ENCODE data around the gene EPS8.

DNA sequence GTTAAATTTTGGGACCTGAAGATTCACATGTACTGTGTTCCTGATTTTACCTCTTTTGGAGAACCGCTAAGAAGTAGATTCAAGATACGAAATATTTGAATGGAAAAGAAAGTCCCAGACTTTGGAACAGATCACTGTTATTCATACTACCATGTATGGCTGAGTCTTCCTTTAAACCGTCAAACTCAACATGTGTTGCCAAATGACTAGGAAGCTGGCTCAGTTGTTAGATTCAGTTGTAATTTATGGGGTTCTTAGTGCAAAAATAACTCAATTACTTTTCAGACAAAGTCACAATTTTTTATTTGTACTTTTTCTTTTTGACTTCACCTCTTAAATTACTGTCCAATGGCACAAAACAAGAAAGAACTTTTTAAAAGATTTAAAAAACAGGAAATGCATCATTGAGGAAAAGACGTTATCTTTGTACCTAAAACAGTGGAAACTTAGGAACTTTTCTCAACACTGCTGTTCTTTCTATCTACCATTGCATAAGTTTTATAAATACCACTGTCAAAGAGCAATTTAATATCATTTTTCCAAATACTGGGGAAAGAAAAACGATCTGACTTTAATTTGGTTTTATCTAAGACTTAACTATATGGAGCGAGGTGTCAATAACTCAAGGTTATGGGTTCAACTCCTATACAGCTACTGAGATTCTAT lies 15.7 kb downstream of the RERG start:
- PRO-cap: no peak

DNA sequence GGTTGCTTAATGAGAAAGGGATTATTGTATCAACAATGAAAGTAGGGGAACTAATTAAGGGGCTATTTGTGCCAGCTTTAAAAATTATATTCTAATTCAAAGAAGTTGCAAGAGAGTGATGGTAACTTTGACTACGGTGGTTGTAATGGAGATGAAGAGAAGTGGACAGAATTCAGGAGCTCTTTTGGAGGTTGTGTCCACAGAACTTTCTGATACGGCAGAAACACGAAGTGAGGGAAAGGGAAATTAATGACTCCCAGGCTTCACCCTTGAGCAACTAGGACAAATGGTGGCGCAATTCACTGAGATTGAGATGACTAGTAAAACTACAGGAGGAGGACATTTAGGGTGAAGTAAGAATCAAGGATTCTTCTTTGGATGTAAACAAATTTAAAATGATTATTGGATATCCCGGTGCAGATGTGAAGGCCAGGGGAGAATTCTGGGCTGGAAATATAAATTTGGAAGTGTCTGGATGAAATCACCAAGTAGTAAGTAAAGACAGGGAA lies 212.5 kb downstream of the PTPRO start:
- PRO-cap: no peak

DNA sequence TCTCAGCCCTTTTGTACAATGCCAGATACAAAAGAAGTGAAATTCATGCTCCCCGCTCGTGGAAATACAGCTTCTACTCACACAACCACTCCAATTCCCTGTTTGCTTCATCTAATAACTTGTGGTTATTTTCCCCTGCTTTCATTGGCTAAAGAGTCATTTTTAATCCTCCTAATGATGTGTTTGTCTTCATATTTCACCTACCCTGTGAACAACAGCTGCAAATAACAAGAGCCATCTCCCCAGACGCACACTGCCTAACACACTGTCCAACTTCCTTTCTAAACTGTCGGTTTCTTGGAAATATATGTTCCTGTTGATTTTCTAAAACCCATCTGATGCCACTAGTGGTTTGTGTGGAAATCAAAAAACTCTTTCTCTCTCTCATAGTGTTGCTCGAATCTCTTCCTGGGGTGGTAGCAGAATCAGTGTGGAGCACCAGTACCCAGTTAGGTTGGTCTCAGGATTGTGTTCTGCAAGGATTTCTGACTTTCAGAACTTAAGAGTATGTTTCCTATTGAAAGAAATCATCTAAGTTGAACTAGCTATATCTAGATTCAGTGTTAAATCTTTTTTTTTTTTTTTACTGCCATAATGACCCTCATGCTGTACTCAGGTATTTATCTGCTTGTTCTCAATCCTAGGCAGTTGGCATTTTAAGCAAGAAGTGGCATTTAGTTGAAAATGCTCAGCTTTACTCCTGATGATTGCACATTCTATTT lies 226.9 kb downstream of the EPS8 start:
- PRO-cap: no peak

DNA sequence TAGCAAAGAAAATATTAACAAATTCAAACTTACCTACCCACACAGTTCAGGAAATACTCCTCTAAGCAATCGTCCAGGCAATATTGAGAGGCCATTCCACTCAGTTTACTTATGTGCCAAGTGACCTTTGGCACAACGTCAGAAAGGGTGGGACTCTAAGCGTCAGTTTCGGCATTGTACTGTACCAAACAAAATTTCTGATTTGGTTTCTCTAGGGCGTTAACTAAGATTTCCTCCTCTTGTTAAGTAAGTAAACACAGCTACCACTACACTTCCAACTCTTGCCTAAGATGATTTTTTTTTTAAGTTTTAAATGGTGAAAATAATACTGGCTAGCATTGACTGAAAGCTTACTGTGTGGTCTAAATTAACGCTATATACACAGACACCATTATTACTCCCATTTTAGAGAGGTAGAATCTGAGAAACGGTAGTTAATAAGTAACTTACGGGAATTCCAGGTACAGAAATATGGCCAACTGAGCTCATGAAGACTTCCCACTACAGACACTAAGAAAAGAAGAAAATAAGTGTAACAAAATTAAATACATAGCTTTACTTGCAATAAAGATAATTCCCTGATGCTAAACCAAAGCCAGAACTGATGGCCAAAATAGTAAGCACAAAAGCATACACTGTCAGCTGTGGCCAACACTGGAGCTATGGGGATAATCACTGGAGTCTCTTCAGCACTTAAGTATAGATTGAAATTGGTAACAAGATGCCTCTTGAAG lies 76.2 kb downstream of the EPS8 start:
- PRO-cap: no peak

GRCh38 chr12:15788926-15789979 lies at the start of gene EPS8:
Gene EPS8 (minus strand): TSS chr12:15789388.
- PRO-cap: bidirectional peak, plus-strand start at chr12:15789600, minus-strand start at chr12:15789388

GRCh38 chr12:16382611-16383551 lies 35.4 kb downstream of the MGST1 start:
- PRO-cap: no peak

DNA sequence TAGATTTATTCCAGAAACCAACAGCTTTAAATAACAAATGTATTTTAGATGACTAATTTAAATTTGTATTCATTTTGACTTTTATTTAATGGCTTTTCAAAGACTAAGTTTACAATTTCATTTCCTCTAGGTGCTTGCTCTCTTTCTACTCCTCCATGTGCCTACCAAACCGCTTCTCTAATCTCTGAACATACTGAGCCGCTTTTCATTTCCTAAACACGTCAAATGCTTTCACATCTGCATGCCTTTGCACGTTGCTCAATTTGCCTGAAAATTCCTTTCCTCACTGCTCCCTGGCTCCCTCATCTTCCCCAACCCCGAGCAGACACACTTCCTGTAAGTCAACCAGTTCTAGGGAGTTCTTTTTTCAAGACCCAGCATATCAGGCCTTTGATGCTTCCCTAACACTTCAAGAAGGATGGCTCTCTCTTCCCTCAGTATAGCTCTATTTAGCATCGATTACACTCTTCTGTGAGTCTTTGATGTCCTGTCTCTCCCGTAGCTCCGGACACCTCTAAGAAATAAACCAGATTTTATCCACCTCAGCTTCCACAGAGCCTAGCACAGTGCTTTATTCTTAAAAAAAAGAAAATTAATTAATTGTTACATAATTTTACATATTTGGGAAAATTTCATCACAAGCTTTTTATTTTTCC lies 50.3 kb downstream of the LMO3 start:
- PRO-cap: no peak

DNA sequence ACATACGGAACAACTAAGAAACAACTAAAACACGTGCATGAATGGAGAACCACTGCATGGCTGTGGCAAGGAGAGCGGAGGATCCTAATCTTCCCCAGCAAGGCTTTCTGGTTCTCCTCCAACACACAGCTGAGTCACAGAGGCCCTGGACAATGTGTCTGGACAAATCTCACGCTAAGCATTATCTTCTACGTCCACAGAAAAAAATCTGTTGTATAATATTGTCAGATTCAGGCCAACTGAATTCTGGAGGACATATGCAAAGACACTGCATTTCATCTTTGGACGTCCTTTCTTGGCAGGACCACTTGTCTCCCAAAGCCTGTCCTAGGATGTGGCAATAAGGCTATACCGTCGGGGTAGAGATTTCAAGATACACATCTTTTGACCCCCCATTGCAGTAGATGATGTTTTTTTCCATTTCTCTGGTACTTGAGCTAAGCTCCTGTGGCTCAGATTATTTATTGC lies 19.6 kb downstream of the LMO3 start:
- PRO-cap: no peak

DNA sequence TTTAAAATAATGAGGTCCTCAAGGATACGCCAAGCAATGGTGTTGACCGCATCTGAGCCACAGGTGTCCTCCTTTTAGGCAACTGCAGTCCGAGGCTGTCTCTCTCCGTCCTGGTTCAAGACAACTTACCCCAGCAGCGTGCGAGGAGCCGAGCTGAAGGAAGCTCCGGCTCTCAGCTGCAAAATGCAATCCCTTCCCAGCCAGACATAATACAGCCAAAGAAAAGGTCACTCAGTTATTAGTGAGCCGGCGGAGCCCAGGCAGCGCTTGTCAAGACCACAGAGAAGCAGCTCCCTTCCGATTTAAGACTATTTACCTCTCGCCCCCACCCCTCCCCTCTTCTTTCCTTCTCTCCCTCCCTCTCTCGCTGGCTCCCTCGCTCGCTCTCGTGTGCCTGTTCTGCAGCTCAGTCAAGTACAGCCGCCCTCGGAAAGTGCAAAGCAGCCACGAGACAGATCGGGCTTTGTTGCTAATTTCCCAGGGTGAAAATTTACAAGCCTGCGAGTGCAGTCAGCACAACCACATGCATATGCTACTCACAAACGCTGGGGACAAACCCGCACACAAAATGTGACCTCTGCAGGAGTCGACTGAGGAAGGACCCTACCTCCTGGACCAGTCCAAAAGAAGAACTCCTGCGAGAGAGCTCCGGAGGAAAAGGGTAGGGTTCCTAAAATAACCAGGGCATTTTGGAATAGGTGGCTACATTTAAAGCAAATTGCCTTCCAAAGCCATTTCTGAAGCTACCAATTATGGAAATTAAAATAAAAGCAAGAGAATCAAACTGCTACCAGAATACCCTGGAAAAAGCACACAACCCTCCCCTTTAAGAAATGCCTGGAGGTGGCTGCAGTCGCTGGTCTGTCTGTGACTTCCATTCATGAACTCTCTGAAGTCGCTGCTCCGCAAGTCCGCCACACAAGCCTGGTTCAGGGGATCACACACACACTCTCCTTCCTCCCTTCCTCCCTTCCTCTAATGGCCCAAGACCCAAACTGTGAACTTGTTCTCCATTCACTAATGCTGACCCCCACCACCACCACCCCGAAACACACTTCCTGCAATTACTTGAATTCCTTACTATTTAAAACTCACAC lies 596 bp upstream of the LMO3 start:
- PRO-cap: no peak

- PRO-cap: no peak
Measured at GRCh38 chr12:19036608-19036822, 93.0 kb upstream of the PLEKHA5 start.

DNA sequence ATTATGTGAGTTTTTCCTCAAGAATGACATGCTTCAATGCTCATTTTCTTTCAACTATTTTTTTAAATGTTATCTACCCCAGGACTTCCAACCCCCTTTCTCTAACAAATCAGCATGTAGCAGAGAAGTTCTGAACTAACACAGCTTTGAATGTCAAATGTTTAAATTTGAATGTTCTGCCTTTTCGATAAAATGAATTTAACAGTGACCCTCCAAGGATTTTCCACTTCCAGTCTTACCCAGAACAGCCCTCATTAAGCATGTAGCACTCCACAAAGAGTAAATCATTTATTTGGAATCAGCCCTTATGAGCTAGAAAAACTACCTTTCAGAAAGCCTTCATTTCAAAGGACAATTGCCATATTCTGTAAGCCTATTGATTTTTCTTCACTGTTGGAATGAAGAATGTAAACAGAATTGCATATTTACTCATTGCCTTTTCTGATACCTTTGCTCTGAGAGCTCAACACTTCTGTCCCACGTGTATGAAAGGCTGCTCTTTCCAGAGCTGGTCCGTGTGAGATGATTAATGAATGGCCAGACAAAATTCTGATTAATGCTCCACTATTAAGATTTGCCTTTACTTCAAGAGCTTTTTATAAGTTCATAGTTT lies 63.2 kb upstream of the PLEKHA5 start:
- PRO-cap: no peak

GRCh38 chr12:19274406-19274977 lies 145.0 kb downstream of the PLEKHA5 start:
- PRO-cap: no peak

DNA sequence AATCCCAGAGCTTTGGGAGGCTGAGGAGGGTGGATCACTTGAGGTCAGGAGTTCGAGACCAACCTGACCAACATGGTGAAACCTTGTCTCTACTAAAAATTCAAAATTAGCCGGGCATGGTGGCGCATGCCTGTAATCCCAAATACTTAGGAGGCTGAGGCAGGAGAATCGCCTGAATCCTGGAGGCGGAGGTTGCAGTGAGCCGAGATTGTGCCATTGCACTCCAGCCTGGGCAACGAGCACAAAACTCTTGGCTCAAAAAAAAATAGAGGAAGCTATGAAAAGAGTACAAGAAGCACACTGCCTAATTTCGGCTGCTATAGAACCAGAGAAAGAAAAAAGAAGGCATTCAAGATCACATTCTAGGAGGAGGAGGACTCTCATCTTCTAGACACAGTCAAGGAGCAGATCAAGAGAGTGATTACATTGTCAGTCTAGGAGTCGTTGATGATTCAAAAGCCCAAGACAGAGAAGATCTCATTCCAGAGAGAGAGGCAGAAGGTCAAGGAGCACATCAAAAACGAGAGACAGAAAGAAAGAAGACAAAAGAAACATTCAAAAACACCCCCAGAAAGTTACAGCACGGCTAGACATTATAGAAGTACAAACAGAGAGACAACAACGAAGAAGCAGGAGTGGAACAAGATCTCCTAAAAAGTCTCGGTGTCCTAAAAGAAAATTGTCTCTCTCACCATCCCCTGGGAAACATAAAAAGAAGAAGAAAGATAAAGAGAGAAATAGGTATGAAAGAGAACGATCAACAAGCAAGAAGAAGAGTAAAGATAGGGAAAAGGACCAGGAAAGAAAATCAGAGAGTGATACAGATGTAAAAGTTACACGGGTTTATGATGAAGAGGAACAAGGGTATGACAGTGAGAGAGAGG lies 131.8 kb upstream of the AEBP2 start:
- PRO-cap: no peak

DNA sequence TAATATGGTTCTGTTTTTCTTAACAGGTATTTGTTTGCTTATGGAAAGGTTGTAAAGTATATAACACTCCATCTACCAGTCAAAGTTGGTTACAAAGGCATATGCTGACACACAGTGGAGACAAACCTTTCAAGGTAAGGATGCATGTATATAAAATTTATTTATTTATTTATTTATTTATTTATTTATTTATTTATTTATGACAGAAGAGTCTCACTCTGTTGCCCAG lies 33.8 kb downstream of the AEBP2 start:
- PRO-cap: no peak

DNA sequence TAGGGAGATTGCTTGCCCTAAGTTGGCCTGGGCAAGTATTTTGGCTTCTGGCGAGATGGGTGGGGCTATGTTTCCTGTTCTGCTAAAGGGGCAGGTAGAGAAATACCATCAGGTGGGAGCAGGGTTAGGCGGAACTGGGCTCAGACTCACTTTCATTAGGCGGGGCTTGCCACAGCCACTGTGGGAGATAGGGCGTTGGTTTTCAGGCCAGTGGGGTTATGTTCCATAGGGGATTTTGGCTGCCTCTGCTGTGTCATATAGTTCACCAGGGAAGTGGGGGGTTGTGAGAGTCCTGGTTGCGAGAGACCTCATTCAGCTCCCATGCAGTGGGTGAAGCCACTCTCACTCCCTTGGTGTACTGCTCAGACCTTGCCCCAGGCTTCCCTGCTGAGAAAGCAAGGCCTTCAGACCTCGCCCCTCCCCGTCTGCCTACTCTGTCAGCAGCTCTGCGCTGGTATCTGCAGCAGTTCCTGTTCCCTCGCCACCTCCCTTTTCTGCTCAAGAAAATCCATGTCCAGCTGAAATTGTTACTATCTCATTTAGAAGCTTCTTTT lies 43.4 kb downstream of the AEBP2 start:
- PRO-cap: no peak

DNA sequence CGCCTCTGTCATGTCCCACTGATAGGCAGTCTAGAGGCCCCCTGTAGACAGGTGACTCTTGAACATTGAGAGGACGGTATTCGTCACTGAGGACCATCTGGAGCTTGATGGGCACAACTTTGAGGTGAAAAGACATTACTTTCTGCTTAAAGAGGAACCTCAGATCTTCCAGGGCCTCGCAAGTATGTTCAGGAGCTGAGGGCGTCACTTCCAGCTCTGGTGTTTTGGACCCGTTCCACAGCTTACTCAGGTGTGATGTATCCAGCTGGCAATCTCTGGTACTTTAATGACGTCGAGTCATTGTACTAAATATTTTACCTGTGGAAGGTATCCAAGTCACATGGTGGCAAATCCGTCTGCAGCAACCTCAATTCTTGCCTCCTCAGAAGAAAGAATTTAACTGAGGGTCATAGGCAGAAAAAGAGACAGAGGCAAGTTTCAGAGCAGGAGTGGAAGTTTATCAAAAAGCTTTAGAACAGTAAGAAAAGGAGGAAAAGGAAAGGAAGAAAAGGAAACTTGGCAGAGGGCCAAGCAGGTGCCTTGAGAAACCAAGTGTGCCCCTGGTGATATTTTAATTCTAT lies 250.5 kb downstream of the AEBP2 start:
- PRO-cap: no peak

DNA sequence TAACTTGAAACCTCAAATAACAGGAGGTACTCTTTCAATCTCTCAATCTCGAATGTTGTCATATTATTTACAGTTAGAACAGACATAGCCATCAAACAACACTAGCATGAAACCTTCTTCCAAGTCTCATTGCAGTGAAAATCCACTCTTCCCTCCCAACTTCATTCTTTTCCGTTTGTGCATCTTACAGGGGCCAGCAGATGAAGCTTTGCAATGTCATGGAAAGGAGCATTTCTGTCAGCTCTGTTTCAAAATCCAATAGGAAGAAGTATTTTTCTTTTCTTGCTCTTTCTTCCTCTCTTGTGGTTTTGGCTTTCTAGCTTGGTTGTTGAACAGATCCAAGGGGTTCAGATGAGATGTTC lies 416.5 kb downstream of the AEBP2 start:
- PRO-cap: no peak

- PRO-cap: no peak
Measured at GRCh38 chr12:19894754-19895276, 455.5 kb downstream of the AEBP2 start.

- PRO-cap: no peak
Measured at GRCh38 chr12:19945253-19945804, 423.0 kb upstream of the PDE3A start.

GRCh38 chr12:20024213-20024641 lies 344.1 kb upstream of the PDE3A start:
- PRO-cap: no peak

Measured in SEM (cell line).